ENCODE results near the genes E2F1, EIF2S2, ITCH and MAP1LC3A.

DNA sequence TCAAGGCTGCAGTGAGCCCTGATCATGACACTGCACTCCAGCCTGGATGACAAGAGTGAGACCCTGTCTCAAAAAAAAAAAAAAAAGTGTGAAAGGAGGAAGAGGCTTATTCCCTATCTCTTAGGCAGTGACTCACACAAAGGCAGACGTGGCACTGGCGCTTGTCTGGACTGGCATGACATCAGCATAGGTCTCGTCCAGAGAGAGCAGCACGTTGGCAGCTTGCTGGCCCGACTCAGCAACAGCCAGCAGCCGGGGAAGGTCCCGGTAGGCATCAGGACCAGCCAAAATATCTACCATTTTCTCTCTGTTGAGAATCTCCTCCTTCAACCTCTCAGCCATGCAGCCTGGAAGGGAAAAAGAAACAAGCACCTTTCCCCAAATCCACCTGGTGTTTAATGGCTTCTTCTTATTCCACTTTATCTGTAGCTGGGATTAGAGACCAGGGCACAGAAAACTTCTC is 14.1 kb downstream of the CDK5RAP1 start:
- PRO-cap: no peak
- RRBS: no CpG with 5 or more reads among the region's 7 CpGs

GRCh38 chr20:33513071-33513370 is 23.1 kb downstream of the CBFA2T2 start:
- PRO-cap: bidirectional peak, plus-strand start at chr20:33513277, minus-strand start at chr20:33513169
- RRBS: no CpG with 5 or more reads among the region's 2 CpGs

DNA sequence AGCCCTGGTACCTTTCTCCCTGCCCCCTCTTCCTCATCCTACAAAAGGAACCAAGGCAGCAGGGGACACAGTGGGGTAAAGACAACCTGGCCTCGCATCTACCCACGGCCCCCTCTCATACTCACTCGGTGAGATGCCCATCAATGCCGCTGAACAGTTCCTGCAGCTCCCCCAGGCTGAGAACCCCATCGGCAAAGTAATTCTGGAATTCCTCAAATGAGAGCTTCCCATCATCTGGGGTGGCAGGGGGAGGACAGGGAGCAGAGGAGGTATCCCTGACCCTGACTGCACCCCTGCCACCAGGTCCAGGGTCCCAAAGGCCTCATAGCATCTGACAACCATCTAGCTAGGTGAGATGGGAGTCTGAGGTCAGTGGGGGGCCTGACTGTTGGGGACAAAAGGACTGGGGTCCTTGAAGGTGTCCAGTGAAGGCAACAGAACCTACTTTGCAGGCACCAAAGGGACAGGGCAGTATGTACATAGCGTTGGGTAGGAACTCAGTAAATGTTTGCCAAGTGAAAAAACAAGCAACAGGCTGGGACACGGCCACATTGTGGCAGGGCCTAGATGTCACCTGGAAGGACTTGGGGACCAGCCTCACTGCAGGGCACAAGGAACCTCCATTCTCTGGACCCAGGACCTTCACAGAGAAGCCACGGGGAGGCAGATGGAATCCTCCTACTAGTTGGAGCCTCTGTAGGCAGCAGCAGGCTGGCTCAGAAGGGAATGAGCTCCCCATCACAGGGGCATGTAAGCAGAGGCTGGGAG is 3.5 kb downstream of the NECAB3 start:
- PRO-cap: no peak
- RRBS: no CpG with 5 or more reads among the region's 8 CpGs

DNA sequence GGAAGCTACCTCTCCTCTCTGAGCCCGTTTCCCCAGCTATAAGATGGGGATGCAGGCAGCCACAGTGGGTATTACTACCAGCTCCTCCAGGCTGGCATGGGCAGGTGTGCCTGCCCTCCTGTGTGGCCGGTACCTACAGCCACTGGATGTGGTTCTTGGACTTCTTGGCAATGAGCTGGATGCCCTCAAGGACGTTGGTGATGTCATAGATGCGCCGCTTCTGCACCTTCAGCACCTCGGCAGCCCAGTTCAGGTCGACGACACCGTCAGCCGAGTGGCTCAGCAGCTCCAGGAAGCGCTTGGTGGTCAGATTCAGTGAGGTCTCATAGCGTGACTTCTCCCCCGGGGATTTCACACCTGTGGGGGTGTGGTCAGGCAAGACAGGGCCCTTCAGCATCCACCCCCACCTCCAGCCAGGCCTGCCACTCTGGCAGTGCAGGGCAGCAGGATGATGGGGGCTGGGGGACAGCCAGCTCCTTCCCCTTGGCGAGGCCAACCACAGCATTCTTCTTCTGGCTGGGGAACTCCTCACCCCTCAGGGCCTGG is 5.5 kb upstream of the NECAB3 start:
- PRO-cap: no peak
- RRBS: no CpG with 5 or more reads among the region's 14 CpGs

DNA sequence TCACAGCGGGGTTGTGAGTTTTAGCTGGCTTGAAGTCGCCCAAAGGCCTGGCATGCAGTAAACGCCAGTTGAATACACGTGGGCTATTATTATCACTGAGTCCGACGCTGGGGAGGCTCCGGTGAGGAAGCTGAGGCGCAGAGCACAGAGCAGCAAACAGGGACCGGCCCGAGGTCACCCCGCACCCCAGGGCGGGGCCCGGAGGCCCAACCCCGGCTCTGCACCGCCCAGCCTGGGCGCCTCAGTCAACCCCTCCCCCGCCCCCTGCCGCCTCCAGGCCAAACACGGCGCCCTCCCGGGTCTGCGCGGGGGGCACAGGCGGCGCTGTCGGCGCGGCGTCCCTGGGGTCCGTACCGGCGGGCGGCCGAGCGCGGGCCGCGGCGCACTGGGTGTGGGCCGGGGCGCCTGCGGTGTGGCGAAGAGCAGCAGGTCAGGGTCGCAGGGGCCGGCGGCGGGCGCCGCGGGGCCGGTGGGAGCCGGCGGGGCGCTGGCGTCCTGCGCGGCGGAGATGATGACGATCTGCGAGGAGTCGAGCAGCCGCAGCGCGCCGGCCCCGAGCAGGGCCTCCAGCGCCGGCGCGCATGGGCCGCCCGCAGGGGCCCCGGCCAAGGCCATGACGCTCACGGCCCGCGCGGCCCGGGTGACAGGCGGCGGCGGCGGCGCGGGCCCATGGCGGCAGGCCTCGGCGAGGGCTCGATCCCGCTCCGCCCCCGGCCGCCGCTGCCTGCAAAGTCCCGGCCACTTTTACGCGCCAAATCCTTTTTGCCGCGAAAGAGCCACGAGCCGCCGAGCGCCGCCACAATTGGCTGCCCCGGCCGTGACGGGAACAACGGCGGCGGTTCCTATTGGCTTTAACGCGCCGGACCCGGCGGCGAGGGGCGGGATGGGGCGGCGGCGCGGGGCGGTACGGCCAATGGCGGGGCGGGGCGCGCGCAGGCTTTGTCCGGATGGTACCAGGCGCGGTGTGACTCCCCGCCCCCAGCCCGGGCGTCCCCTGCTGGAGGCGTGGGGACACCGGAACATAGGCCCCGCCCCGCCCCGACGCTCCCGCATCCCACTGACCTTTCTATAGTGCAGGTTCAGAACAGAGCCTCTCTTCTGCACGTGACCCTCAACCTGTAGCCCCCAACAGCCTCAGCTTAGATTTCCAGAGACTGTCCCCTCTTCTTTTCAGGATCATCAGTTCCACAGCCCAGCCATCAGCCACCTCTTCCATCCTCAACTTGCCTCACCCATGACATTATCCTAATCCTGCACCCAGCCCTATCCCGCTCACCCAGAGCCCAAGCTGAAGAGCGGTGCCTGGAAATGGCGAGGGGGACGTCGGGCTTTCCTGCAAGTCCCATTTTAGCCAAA is at the start of gene E2F1:
Gene E2F1, minus strand, starts transcription at position 736 of the 1,356 bp plus-strand sequence.
- PRO-cap: bidirectional peak, plus-strand start at position 98 of the sequence, minus-strand start at position 146 of the sequence; bidirectional peak, plus-strand start at position 281 of the sequence, minus-strand start at position 166 of the sequence; bidirectional peak, plus-strand start at position 505 of the sequence, minus-strand start at position 510 of the sequence; bidirectional peak, plus-strand start at position 1,063 of the sequence, minus-strand start at position 733 of the sequence
- RRBS: 2% methylated on average over 108 of the region's 147 CpGs

GRCh38 chr20:33832044-33832800 is 21.1 kb downstream of the CHMP4B start:
- PRO-cap: no peak
- RRBS: no CpG with 5 or more reads among the region's 13 CpGs

DNA sequence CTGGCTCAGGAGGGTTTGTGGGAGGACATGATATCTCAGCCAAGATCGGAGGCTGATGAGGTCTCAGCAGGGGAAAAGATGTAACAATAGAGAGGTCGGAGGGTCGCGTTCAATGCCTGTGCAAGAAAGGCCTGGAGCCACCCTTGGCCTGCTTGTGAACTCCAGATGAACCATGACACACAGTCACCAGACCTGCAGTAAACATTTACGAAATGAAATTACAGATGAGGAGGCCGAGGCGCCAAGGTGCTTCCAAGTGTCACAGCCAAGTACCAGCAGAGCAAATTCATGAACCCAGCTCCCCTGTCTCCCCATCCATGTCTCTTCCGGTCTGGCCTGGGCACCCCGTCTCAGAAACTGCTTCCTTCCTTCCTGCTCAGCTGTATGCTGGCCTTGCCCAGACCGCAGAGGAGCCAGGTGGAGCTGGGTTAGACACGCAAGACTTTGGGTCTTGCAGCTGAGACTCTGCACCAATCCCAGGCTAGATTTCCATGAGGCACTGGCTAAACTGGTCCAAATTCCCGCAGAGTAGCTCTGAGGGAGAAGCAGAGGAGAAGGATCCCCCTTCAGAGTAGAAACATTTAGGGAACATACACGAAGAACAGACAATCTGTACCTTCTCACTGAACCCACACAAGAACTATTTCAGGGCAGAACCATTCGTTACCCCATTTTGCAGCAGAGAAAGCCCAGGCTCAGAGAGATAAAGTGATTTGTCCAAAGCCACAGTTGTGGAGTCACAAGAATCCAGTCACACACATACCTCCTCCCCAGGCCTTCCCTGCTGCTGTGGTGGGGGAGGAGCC is 48.2 kb downstream of the CHMP4B start:
- PRO-cap: no peak
- RRBS: no CpG with 5 or more reads among the region's 14 CpGs

DNA sequence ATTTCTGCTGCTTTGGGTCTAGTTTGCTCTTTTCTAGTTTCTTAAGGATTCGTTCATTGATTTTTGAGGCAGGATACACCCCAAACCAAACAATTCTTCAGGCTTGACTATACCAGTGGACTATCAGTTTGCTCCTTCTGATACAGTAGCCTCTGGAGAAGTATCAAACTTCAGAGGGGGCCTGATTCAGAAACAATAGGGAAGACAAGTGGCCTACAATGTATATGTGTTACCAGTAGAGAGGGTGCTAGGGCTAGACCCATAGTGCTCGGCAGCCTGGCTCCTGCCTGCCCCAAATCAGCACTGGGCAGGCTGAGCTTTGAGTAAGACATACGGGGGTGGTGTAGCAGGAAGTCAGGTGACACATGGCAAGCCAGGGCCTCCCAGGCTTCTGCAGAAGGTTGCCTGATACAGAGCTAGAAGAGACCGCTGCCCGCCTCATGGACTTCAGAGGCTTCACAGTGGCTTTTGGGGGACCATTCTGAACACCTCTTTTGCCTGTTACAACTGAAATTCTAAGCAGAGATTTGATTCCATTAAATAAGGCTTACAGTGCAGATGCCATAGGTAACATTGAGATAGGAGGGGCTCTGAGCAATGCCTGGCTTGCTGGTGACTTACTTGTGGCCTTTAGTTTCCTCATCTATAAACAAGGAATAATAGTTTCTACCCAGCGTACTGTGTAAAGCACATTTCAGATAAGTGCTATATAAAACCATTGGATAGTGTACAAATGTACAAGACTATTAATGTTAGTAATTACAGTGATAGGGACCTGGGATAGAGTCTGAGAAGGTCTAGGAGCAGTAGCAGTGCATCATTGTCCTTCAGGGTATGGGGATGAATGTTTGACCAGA is 43.5 kb downstream of the RALY start:
- PRO-cap: no peak
- RRBS: no CpG with 5 or more reads among the region's 6 CpGs

GRCh38 chr20:34111124-34112087 is 637 bp downstream of the EIF2S2 start:
- PRO-cap: bidirectional peak, plus-strand start at chr20:34111305, minus-strand start at chr20:34111175; bidirectional peak, plus-strand start at chr20:34111855, minus-strand start at chr20:34111798
- RRBS: 3% methylated on average over 35 of the region's 58 CpGs

DNA sequence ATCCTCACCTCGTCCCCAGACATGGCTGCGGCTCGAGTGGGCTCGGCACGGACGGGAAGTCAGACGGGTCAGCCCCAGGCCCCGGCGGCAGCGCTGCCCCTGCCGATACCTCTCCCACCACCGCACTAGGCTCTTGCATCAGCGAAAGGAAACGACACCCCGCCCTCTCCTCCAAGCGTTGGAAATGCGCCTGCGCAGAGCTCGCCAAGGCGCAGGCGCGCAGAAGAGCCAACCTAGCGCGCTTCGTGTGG is at the start of gene EIF2S2:
Gene EIF2S2, minus strand, starts transcription at position 156 of the 251 bp plus-strand sequence.
- PRO-cap: bidirectional peak, plus-strand start outside the sequence, minus-strand start at position 127 of the sequence
- RRBS: 2% methylated on average over 1 of the region's 25 CpGs

DNA sequence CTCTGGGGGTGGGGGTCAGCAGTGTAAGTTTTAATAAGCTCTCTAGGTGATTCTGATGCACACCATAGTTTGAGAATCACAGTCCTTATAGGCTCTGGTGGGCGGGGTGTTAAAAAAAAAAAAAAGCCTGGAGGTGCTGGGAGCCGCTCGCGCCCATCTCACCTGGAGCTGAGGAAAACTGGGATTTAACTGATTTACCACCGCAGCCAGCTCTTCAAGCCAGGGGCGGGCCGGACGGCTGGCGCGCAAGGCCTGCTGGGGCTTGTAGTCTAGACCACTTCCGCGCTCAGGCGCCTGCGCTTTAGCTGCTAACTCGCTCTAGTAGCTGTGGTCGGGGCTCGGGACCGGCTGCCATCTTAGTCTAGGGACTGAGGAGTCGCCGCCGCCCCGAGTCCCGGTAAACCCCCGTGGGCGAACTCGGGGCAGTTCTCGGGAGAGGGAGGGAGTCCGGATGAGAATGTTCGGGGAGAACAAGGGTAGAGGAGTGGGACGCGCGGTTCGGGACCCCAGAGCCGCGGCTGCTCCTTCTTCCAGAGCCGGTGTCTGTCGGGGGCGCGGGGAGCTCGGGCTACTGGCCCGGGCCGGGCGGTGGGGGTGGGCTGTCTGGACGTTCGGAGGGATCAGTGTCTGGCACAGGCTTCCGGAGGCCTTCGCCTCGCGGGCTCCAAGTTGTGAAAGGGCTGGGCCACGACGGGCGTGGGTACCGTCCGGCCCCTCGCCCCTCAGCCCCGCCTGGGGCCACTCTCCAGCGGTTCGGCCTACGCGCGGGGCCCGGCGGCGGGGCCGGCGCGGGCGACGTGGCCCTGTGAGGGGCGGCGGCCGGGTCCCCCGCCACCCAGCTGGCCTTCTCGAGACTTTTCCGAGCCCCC is at the start of gene ITCH:
Gene ITCH, plus strand, starts transcription at position 321 of the 869 bp plus-strand sequence.
- PRO-cap: bidirectional peak, plus-strand start at position 321 of the sequence, minus-strand start at position 187 of the sequence; bidirectional peak, plus-strand start at position 741 of the sequence, minus-strand start at position 734 of the sequence
- RRBS: 3% methylated on average over 58 of the region's 75 CpGs

GRCh38 chr20:34514922-34516008 is 957 bp upstream of the DYNLRB1 start:
- PRO-cap: bidirectional peak, plus-strand start at chr20:34515493, minus-strand start at chr20:34515478; bidirectional peak, plus-strand start at chr20:34515626, minus-strand start at chr20:34515518
- RRBS: 10% methylated on average over 6 of the region's 42 CpGs

DNA sequence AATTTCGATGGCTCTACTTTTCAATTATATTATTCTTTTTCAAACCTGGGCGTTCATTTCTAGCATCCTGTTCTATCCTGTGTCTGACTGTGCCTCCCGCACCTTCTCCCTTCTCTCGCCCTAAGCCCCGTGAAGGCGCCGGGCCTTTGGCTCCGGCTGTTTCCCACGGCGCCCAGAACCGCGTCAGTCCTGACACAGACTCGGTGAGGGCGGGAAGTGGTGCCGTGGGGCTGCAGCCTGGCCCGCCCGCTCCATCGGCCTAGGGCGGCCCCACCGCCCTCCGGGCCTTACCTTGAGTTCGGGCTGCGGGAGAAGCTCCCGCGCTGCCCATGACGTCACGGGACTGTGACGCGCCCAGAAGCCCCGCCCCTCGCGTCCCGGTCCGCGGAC is 307 bp upstream of the MAP1LC3A start:
- PRO-cap: no peak
- RRBS: 98% methylated on average over 15 of the region's 35 CpGs

DNA sequence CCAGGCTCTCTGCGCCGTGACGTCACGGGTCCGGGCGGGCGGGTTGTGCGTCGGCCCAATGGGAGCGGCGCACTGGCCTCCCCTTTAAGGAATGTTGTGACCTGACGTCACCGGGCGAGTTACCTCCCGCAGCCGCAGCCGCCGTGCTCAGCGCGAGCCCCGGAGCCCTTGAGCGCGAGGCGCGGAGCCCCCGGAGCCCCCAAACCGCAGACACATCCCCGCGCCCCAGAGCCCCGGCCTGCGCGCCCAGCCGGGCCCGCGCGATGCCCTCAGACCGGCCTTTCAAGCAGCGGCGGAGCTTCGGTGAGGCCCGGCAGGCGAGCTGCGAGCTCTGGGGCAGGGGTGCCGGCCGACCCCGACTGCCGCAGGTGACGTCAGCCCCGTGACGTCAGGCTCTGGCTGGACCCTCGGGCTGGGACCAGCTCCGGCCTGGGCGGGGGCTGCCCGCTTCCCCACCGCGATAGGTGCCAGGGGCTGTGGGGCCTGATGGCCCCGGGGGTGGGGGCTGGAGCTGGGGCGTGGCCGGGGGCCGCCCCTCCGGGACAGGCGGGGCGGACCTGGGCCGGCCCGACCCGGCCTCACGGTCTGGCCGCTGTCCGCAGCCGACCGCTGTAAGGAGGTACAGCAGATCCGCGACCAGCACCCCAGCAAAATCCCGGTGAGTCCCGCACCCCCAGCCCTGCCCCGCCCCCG is at the start of gene MAP1LC3A:
Gene MAP1LC3A, plus strand, starts transcription at position 113 of the 693 bp plus-strand sequence.
- PRO-cap: no peak
- RRBS: 96% methylated on average over 52 of the region's 77 CpGs

DNA sequence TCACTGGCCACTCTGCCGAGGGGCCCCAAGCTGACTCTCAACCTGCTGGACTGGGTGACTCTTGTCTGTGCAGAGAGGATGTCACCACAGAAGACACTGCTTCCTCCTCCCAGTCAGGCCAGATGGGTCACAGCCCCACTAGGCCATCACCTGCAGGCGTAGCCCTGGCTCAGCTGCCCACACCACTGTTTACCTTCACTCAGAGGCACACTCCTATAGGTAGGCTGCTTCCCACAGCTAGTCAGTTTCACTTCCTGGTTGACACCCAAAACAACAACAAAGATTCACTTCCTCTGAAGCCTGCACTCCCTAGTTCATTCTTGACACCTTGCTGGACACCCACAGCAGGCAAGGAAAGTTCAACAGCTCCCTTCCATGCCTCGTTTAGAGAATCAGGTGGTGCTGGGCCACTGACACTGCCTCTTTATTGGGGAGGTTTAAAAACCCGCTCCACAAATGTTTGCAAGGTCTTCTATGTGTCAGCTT is 21.8 kb downstream of the MAP1LC3A start:
- PRO-cap: no peak
- RRBS: no CpG with 5 or more reads among the region's 4 CpGs

- PRO-cap: no peak
- RRBS: no CpG with 5 or more reads among the region's 5 CpGs
These were observed 8.4 kb downstream of the TP53INP2 start for GRCh38 chr20:34712219-34713174.

DNA sequence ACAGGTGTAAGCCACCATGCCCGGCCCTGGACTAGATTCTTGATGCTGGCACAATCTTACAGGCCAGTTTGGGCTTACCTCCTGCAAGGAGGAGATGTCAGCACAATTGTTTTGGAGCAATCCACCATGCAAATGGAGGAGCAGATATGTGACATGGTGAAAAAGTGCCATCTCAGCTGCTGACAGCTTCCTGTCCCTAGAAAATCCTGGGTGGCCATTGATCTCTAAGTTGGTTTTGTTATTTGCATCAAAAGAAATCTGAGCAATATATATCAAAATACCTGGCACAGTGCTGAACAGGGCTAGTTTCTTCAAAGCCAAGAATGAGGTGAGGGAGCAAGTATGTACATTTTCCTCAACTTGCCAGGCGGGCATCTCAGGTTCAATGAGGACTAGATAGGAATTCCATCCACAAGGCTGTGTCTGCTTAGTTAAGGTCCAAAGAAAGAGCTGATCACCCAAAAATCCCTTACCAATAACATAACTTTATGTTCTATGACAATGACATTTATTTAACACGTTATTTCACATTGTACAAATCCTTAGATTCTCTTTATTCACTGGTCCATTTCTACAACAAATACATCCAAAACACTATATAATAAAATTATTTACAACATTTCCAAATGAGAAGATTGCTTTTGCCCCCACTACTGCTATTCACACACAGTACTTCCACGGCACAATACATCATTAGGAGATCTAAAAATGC is 10.3 kb downstream of the TP53INP2 start:
- PRO-cap: no peak
- RRBS: no CpG with 5 or more reads among the region's 4 CpGs

GRCh38 chr20:34984905-34985657 is 29.4 kb downstream of the MYH7B start:
- PRO-cap: no peak
- RRBS: no CpG with 5 or more reads among the region's 22 CpGs

DNA sequence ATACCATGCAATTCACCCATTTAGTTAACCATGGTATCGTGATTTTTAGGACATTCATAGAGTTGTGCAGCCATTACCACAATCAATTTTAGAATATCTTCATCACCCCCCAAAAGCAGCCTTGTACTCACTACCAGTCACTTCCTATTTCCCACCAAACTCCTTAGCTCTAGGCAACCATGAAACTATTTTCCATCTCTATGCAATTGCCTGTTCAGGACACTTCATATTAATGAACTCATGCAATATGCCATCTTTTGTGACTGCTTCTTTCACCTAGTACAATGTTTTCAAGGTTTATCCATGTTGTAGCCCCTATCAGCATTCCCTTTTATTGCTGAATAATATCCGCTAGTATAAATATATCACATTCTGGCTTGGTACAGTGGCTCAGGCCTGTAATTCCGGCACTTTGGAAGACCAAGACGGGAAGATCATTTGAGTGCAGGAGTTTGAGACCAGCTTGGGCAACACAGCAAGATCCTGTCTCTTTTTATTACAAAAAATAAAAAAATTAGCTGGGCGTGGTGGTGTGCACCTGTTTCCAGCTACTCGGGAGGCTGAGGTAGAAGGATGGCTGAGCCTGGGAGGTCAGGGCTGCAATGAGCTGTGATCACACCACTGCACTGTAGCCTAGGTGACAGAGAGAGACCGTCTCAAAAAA is 68.3 kb downstream of the TRPC4AP start:
- PRO-cap: no peak
- RRBS: no CpG with 5 or more reads among the region's 7 CpGs

- PRO-cap: no peak
- RRBS: no CpG with 5 or more reads among the region's 9 CpGs
These were observed 18.2 kb downstream of the TRPC4AP start for GRCh38 chr20:35074235-35074901.

All from Caco-2 (cell line).